ENCODE data around the gene FUT11.

- PRO-cap, result unidirectional peak, plus-strand start at chr10:72887279
These were observed 6.8 kb upstream of the OIT3 start for GRCh38 chr10:72886347-72887607.

GRCh38 chr10:73771051-73771665, 918 bp upstream of the FUT11 start:
- PRO-cap, result no peak

GRCh38 chr10:73771666-73772013, 436 bp upstream of the FUT11 start:
- PRO-cap, result no peak

GRCh38 chr10:73772014-73772774, at the start of gene FUT11:
Gene FUT11, plus strand, starts transcription at chr10:73772276.
- PRO-cap, result bidirectional peak, plus-strand start at chr10:73772280, minus-strand start at chr10:73772229

- PRO-cap, result no peak
These were observed 10.7 kb downstream of the NDST2 start for GRCh38 chr10:73800443-73801436.

- PRO-cap, result no peak
These were observed 8.8 kb downstream of the CAMK2G start for GRCh38 chr10:73865356-73866192.

- PRO-cap, result no peak
These were observed 830 bp downstream of the CAMK2G start for GRCh38 chr10:73873354-73874095.

- PRO-cap, result no peak
These were observed 541 bp upstream of the CAMK2G start for GRCh38 chr10:73874916-73875276.

- PRO-cap, result no peak
These were observed 32.7 kb upstream of the VCL start for GRCh38 chr10:73965228-73965615.

- PRO-cap, result no peak
These were observed 49.9 kb downstream of the VCL start for GRCh38 chr10:74047789-74048195.

- PRO-cap, result no peak
These were observed 23.5 kb downstream of the ADK start for GRCh38 chr10:74174505-74174951.

GRCh38 chr10:74422634-74423479, 271.8 kb downstream of the ADK start:
- PRO-cap, result no peak

GRCh38 chr10:74672903-74673283, 153.5 kb upstream of the KAT6B start:
- PRO-cap, result no peak

GRCh38 chr10:74738888-74739491, 87.4 kb upstream of the KAT6B start:
- PRO-cap, result no peak

DNA sequence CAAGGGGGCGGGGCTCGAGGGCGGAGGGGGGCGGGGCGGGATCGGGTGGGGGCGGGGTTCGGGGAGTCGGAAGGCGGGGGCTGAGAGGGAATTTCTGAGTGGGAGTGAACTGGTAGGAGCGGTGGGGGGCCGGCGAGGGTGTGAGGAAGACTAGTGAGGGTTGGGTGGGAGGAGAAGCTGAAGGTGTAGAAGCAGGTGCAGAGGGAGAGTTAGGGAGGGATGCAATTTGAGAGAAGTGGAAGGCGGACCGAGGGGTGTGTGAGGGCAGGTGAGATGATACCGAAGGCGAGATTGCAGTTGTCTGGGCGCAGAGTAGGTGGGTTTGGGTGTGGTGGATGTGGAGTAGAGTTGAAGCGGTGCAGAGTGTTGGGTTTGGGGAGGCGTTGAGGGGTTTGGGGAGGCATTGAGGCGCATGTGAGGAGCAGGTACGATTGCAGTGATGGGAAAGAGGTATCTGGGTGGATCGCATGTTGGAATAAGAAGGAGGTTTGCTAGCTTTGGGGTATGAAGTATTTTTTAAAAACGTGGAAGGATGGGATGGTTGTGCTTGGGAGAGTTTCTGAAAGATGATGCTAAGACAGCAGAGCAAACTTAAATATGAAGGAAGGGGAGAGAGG, 711 bp downstream of the KAT6B start:
- PRO-cap, result bidirectional peak, plus-strand start at position 153 of the sequence, minus-strand start outside the sequence

DNA sequence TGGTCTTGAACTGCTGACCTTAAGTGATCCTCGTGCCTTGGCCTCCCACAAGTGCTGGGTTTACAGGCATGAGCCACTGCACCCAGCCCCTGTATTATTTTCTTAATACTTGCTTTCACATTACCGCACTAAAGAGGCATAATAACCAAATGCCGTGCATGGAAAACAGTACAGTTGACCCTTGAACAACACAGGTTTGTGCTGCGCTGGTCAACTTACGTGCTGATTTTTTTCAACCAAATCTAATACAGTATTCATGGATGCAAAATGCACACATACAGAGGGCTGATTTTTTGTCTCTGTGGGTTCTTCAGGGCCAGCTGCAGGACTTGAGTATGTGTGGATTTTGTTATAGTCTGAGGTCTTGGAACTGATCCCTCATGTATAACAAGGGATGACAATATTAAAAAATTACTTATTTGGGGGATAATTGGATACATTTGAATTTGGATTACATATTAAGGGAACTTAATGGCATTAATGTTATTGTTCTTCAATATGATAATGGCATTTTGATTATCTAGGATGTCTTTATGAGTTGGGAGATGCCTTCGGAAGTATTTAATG, 39.4 kb downstream of the KAT6B start:
- PRO-cap, result no peak

DNA sequence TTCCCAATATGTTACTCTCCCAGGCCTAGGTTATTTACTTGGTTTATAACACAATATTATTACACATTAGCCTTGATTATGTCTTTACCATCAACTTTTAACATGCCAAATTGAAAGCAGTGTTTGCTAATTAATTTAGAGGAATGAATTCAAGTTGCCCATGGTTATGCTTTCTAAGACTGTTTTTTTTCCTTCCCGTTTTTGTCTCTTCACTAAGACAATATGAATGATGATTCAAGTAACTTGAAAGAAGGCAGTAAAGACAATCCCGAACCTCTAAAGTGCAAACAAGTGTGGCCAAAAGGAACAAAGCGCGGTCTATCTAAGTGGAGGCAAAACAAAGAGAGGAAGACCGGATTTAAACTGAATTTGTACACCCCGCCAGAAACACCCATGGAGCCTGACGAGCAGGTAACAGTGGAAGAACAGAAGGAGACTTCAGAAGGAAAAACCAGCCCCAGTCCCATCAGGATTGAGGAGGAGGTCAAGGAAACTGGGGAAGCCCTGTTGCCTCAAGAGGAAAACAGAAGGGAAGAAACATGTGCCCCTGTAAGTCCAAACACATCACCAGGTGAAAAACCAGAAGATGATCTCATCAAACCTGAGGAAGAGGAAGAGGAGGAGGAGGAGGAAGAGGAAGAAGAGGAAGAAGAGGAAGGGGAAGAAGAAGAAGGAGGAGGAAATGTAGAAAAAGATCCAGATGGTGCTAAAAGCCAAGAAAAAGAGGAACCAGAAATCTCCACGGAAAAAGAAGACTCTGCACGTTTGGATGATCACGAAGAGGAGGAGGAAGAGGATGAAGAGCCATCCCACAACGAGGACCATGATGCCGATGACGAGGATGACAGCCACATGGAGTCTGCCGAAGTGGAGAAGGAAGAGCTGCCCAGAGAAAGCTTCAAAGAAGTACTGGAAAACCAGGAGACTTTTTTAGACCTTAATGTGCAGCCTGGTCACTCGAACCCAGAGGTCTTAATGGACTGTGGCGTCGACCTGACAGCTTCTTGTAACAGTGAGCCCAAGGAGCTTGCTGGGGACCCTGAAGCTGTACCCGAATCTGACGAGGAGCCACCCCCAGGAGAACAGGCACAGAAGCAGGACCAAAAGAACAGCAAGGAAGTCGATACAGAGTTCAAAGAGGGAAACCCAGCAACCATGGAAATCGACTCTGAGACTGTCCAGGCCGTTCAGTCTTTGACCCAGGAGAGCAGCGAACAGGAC, 44.8 kb downstream of the DUSP29 start:
- PRO-cap, result no peak

DNA sequence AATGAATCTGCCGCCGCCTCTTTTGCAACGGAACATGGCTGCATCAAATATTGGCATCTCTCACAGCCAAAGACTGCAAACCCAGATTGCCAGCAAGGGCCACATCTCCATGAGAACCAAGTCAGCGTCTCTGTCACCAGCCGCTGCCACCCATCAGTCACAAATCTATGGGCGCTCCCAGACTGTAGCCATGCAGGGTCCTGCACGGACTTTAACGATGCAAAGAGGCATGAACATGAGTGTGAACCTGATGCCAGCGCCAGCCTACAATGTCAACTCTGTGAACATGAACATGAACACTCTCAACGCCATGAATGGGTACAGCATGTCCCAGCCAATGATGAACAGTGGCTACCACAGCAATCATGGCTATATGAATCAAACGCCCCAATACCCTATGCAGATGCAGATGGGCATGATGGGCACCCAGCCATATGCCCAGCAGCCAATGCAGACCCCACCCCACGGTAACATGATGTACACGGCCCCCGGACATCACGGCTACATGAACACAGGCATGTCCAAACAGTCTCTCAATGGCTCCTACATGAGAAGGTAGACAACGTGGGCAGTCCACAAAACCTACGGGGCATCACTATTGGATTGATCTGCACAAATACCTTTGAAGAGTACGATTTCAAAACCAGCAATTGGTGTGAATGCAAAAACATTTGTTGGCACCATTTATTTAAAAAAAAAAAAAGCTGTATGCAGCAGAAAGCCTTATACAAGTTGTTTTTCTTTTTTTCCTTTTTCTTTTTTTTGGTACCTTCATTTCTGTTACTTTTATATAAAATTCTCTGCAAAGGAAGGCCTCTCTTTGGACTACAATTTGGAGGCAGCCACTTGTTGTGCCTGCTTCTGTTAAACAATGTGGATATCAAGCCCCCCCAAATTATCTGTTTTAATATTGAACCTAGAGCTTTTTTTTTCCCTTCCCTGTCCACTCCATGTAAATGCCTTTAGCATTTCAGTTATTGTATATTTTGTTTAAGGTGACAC, 42.7 kb downstream of the DUSP29 start:
- PRO-cap, result no peak

DNA sequence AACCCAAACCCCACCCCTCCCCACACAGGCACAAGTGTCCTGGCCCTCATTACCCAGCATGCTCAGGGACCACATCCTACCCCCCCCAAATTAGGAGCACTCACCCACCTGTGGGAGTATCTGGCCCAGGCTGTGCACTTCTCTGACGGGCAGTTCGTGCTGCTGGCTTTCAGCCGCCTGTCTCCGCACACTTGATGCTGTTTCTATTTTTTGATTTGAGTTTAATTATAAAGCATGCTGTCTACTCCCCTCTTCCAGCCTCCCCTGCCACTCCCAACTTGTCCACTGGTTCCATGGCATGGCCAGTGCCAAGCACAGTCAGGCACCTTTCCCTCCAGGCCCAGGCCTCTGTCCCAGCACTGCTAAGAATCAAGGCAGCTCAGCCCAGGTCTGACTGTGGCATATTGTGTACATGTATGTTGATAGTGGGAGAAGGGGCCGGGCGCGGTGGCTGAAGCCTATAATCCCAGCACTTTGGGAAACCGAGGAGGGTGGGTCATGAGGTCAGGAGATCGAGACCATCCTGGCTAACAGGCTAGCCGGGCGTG, 2.5 kb upstream of the DUSP13 start:
- PRO-cap, result no peak

DNA sequence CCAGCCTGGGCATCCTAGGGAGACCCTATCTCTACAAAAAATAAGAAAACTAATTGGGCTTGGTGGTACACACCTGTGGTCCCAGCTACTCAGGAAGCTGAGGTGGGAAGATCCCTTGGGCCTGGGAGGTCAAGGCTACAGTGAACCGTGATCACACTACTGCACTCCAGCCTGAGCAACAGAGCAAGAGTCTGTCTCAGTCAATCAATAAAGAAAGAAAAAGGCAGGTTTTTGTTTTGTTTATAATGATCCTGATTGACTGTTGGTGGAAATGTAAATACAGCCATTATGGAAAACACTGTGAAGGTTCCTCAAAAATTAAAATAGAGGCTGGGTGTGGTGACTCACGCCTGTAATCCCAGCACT, 21.3 kb downstream of the SAMD8 start:
- PRO-cap, result no peak

Data from fallopian tube (tissue), 1 donor.